AG09309 (cell line): Measurements from ENCODE around the gene CDC42EP2.

DNA sequence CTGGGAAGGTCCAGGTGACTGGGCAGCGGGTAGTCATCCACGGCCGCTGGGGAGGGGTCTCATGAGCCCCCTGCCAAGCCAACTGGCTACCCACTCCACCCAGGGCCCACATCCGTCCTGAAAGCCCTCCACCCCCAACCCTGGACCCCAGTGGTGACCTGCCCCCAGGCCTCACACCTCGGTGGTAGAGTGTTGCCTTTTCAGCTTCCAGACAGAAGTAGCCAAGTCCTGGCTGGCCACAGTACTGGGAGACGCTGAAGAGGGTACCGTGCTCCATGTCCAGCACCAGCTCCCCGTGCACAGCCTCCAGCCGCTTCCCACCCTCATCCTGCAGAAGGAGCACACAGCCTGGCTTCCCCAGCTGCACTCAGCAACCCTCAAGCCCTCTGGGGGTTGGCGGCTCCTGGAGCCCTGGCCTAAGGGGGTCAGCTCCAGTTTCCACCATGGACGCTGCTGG lies 10.5 kb downstream of the ATG2A start:
- RRBS, result no CpG with 5 or more reads among the region's 11 CpGs

GRCh38 chr11:64908295-64908688 lies 8.7 kb downstream of the ATG2A start:
- RRBS, result no CpG with 5 or more reads among the region's 12 CpGs

- RRBS, result no CpG with 5 or more reads among the region's 22 CpGs
Observed at GRCh38 chr11:64910898-64911457, 6.0 kb downstream of the ATG2A start.

- RRBS, result no CpG with 5 or more reads among the region's 3 CpGs
Observed at GRCh38 chr11:64920200-64920533, 3.2 kb upstream of the ATG2A start.

- RRBS, result no CpG with 5 or more reads among the region's 2 CpGs
Observed at GRCh38 chr11:64970696-64970856, 1.3 kb downstream of the MAJIN start.

DNA sequence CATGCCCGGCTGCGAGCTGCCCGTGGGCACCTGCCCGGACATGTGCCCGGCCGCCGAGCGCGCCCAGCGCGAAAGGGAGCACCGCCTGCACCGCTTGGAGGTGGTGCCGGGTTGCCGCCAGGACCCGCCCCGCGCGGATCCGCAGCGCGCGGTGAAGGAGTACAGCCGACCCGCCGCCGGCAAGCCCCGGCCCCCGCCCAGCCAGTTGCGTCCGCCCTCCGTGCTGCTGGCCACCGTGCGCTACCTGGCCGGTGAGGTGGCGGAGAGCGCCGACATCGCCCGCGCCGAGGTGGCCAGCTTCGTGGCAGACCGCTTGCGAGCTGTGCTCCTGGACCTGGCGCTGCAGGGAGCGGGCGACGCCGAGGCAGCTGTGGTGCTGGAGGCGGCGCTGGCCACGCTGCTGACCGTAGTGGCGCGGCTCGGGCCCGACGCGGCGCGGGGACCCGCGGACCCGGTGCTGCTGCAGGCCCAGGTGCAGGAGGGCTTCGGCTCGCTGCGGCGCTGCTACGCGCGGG lies 339 bp downstream of the SAC3D1 start:
- RRBS, result 2% methylated on average over 40 of the region's 72 CpGs

DNA sequence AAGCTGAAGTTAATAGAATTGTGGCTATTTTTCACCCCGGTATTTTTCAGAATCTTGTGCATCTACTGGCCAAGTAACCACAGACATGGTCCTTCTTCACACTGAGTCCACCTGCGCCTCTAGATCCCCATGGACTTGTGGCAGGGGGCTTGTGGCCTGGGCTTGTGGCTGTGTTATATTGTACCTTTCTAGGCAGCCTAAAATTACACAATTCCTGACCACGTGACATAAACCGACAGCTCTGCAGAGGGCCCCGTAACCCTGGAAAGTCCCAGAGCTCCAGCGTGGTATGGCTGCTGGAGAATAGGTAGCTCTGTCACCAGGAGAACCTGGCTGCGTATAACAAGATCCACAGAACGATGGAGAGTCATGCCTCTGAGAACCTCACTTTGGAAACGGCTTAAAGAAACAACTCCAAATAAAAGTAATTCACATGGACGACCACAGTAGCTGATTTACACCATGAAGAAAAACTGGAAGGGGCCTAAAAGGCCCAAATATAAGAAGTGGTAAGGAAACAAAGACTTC lies 11.0 kb upstream of the NAALADL1 start:
- RRBS, result no CpG with 5 or more reads among the region's 10 CpGs

DNA sequence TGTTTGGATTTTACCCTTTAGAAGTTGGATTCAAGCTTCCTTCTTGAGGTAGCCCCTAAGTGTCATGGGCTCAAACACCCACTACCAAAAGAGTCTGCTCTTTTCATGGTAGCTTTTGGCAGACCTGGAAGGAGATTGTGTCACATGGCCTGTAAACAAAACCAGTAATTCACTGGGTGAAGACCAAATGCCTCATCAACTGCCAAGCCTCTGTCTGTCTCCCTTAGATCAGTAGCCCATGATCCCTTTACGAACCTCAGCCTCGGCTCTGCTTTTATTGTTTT lies 6.4 kb downstream of the VPS51 start:
- RRBS, result no CpG with 5 or more reads among the region's 2 CpGs

- RRBS, result 93% methylated on average over 8 of the region's 21 CpGs
Observed at GRCh38 chr11:65109687-65109995, 2.0 kb upstream of the TM7SF2 start.

DNA sequence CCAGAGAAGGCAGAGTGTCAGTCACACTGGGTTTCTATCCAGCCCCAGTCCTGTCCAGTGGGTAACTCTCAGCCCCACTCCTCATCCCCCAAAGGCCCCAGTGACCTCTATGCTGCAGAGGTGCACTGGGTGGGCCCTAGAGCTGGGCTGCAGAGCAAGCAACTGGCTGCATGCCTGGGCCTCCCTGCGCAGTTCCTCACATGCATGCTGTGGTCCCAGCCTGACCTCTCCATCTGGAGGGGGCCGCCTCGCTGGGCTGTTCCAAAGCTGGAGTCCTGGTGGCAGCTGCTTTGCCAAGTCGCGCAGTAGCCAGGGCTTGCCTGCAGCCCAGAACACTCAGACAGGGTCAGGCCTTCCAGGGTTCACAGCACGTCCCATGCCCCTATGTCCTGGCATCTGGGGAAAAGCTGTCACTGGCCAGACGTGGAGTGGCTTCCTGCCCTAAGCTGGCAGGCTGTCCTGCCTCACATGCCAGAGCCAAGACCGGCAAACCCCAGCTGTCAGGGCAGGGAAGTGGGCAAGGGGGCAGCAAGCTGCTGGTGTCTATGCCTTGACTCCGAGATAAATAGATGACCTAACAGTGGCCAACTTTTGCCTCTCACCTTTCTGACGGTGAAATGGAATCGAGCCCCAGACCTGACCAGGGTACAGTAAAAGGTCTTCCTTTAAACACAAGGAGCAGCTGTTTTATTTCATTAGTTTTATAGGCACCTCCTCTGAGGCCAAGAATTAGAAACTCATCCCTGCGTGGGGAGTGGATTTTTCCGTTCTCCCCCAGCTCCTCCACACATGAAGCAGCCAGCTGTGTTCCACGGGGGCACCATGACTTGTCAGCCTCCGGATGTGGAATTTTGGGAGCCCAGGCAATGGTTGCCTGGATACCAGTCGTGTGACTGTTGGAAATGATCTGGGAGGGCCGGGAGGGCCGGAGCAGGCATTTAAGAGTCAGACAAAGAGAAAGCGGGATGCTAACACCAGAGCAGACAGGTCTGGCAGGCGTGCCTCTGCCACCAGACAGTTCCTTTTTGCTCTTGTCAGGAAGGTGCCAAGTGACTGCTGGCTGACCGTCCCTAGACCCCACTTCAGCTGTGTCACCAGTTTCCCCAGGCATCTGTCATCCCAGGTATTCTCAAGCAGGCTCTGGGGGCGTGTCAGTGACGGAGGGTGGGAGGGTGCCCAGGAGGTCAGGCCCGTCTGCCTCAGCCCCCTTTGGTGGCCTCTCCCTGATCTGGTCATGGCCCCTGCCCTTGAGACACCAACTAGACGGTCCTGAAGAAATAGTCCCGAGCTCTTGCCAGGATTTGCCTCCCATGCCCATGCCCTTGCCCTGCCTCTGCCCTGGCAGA lies 16.2 kb upstream of the CDC42EP2 start:
- RRBS, result 8% methylated on average over 3 of the region's 26 CpGs

DNA sequence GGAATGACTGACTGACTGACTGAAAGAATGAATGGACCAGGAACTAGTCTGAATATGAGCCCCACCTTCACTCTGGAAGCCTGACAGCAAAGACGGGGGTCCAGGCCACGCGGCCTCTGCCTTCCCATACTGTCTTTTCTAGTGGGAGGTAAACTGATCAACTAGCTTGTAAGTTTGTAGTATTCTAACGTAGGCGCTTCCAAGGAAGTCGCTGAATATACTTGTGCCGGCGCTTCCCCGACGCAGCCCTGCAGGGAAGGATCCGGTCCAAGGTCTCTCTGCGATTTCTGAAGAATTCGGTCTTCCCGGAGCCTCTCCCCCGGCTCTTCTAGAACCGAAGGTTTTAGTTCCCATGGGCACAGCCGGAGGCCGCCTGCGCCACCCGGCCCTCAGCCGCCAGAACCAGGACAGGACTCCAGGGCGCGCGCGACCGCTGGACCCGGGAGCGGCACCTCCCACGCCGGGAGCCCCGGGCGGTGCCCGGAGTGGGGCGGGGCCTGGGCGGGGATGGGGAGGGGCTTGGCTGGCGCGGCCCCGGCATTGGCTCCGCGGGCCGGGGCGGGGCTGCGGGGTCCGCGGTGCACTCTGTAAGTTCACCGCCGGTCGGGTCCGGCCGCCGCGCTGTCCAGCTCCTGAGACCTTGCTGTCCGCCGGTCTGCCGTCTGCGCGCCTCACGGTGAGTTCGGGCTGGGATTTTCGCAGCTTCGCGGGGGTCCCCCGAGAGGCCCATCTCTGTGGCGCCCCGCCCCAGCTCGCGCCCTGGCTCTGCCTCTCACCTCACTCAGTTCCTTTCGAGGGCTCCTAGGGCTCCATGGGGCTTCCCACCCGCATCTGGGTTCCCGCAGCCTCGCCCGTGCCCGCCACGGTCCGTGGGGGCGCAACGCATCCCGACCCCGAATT lies at the start of gene CDC42EP2:
Gene CDC42EP2, plus strand, starts transcription at position 588 of the 900 bp plus-strand sequence.
- RRBS, result 3% methylated on average over 27 of the region's 79 CpGs

GRCh38 chr11:65316311-65317517 lies 2.0 kb downstream of the CDC42EP2 start:
- RRBS, result no CpG with 5 or more reads among the region's 31 CpGs

DNA sequence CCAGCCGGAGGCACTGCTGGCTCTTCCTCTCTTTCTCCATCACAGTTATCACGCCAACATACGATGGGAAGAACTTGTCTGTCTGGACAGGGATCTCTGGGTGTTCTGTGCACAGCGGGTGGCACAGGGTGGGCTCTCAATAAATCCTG lies 322 bp upstream of the SLC25A45 start:
- RRBS, result no CpG with 5 or more reads among the region's 4 CpGs

DNA sequence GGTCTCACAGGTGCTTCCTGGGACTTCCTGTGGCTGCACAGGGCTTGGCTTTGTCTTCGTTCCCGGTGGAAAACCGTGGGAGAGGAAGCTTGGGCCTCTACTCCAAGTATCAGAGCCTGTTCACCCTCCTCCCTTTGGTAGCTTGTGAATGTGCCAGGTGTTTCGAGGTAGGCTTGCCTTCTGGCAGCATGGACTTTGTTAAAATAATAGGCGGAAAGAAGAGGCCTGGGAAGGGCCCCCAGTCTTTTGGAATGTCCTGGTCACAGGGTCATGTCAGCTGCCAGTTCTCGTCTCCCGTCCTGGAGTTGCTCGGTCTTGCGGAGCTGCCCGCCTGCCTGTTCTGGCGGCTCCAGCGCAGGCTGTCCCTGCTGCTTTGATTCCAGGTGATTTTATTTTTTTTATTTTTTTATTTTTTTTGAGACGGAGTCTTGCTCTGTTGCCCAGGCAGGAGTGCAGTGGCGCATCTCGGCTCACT lies 26.2 kb downstream of the FRMD8 start:
- RRBS, result no CpG with 5 or more reads among the region's 15 CpGs

- RRBS, result no CpG with 5 or more reads among the region's 9 CpGs
Observed at GRCh38 chr11:65424820-65425508, 38.5 kb downstream of the FRMD8 start.

- RRBS, result no CpG with 5 or more reads among the region's 5 CpGs
Observed at GRCh38 chr11:65425509-65425795, 39.0 kb downstream of the FRMD8 start.

- RRBS, result no CpG with 5 or more reads among the region's 3 CpGs
Observed at GRCh38 chr11:65430929-65431194, 44.4 kb downstream of the FRMD8 start.

- RRBS, result 16% methylated on average over 4 of the region's 11 CpGs
Observed at GRCh38 chr11:65446195-65447148, 60.0 kb downstream of the FRMD8 start.

- RRBS, result 2% methylated on average over 6 of the region's 23 CpGs
Observed at GRCh38 chr11:65477002-65477389, 47.9 kb upstream of the SCYL1 start.

- RRBS, result no CpG with 5 or more reads among the region's 6 CpGs
Observed at GRCh38 chr11:65481400-65482110, 43.3 kb upstream of the SCYL1 start.